Breast (tissue), 4 donors: ENCODE measurements around a stretch of chr21.

DNA sequence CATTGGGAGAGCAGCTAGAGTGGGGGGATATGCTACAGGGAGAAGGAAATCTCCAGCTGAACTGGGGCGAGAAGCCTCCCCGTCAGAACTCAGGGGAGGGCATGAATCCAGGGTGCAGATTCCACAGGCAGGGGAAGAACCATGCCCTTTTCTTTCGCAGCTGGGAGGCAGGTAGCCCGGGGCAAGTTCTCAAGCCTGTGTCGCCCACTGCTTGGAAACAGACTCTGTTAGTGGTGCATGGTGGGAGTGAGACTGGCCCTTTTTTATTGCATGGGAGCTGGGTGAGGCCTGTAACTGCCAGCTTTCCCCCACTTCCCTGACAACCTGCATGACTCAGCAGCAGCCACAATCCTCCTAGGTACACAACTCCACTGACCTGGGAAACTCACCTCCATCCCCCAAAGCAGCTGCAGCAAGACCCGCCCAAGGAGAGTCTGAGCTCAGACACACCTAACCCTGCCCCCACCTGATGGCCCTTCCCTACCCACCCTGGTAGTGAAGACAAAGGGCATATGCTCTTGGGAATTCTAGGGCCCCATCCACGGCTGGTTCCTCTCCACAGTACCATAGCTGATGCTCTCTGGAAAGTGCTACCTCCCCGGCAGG, 25.8 kb downstream of the PIGP start:
- PRO-cap, 3 experiments = no peak in any of the 3 experiments
- RRBS = no CpG with 5 or more reads among the region's 8 CpGs

DNA sequence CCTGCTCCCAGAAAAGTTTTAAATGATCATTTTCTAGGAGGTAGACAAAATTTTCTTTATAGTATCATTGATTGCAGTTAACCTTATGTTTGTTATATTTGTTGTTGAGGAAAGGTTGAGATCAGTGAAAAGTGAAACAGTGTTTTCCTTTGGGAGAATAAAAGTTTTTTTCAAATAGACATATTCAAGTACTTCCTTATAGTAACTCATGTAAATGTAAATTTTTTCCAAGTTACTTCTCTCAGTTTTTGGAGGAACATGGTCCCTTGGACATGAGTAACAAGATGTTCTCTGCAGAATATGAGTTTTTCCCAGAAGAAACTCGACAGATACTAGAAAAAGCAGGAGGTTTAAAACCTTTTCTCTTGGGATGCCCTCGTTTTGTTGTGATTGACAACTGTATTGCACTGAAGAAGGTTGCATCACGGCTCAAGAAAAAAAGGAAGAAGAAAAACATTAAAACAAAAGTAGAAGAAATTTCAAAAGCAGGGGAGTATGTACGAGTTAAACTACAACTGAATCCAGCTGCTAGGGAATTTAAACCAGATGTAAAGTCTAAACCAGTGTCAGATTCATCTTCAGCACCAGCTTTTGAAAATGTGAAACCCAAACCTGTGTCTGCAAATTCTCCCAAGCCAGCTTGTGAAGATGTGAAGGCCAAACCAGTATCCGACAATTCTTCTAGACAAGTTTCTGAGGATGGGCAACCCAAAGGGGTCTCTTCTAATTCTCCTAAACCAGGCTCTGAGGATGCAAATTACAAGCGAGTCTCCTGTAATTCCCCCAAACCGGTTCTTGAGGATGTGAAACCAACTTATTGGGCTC, 92.5 kb downstream of the TTC3 start:
- PRO-cap, 3 experiments = no peak in any of the 3 experiments
- RRBS = no CpG with 5 or more reads among the region's 7 CpGs

DNA sequence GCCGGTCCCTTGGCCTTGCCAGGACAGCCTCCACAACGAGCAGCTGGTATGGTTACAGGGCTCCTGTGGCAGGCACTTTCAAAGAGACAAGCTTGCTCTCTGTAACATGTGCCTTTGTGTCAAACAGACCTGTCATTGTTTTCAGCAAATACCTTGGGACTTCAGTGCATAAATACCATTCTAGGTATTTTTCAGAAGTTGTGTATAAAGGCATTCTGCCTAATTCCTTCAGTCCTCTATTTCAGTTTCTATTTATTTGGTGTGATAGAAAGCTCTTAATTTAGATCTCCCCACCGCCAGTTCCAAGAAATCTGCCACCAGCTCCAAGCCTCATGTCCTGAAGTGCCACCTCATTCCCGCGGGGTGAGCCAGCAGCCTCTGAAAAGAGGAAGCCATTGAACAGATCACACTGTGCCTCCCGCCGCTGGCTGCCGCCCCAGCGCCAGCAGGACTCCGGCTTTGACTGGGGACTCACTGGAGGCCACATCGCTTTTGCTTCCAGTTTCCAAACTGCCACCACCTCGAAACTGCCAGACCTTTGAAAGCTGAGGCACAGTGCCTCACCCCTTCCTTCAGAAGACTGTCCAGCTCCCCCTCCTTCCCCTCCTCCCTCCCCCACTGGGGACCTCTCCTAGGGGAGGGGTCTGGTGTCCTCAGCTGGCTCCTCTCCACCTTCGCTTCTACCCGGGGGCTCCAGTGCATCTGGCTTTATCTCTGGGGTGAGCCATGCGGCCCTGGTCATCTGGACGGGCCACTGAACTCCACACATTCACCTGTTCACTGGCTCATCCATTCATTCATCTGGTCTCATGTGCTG, 59.1 kb downstream of the VPS26C start:
- PRO-cap, 3 experiments = peak in 2 of 3 experiments; most common plus-strand start position 381 of the sequence (in 2); most common minus-strand start position 358 of the sequence (in 1)
- RRBS = no CpG with 5 or more reads among the region's 16 CpGs

DNA sequence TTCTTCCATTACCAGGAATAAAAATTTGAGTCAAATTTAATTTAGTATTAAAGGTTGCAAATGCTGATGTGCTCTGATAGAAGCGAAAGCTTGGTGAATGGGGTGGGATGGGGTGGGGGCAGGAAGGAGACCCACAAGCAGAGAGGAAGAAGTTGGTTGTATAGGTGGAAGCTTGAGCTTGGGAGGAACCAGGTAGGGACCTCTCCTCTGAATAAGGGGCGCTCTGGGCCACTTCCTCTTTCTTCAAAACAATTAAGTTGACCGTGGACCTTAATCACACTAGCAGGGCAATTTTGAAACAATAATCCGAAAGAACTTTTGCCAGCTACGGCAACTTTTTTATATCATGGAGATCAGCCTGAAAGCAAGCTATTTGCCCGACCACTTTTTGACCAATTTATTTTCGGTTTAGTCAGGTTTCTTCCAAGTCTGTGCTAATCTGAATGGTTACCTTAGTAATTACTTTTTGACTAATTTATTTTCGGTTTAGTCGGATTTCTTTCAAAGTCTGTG, 1.8 kb upstream of the DYRK1A start:
- PRO-cap, 3 experiments = no peak in any of the 3 experiments
- RRBS = no CpG with 5 or more reads among the region's 9 CpGs

DNA sequence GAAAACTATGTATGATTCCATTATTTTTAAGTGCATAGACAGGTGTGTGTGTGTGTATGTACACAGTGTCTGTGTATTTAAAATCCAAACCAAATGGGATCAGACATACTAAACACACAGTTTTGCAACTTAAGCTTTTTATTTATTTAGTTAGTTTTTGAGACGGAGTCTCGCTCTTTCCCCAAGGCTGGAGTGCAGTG, 10.3 kb downstream of the DYRK1A start:
- PRO-cap, 3 experiments = no peak in any of the 3 experiments
- RRBS = no CpG with 5 or more reads among the region's 2 CpGs

DNA sequence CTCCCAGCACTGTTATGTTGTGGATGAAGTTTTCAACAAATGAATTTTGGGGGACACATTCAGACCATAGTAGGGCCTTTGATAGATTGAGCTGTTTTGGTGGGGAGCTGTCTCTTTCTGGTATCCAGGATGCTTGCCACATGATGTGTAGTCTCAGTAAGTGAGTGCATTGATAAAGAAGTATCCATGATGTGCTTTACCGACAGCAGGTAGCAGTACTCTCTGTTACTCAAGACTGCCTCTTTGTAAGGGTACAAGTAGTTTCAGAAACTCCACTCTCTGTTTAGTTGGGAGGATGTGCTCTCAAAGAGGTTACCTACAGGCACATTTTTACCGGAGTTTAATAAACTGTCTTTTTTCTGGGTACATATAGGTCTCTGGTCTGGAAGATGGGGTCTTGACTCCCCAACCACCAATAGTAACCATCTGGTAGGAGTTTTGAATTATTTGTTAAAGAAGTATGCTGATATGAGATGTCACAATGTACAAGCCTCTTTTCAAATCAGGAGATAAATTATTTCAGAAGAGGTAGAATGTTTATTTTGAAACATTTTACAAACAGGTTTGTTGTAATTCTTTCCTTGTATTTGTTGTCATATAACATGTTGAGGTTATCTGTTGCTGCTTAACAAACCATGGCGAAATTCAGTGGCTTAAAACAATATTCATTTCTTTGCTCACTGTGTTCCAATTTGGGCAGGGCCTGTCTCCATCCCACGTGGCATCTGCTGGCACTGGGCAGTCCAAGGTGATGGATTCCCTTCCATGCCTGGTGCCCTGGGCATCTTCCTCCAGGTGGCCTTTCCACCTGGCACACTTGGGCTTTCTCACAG, 26.7 kb downstream of the DYRK1A start:
- PRO-cap, 3 experiments = no peak in any of the 3 experiments
- RRBS = no CpG with 5 or more reads among the region's 4 CpGs

DNA sequence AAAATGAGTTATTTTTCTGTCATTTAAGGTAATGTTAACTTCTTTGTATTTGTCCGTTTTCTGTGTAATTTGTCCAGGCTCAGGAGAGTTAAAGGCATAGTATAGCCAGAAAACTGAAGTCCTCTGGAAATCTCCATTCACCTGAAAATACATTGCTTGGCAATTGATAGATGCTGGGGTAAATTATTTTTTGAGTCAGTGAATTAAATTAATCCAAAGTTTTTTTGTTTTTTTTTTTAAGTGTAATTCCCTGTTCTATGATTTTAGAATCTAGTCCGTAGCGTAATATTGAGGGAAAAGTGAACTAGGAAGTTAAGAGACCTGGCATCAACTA, 29.7 kb downstream of the DYRK1A start:
- PRO-cap, 3 experiments = no peak in any of the 3 experiments
- RRBS = no CpG with 5 or more reads among the region's 3 CpGs

- PRO-cap, 3 experiments = no peak in any of the 3 experiments
- RRBS = no CpG with 5 or more reads among the region's 3 CpGs
Observed at GRCh38 chr21:37425191-37426355, 59.0 kb downstream of the DYRK1A start.

DNA sequence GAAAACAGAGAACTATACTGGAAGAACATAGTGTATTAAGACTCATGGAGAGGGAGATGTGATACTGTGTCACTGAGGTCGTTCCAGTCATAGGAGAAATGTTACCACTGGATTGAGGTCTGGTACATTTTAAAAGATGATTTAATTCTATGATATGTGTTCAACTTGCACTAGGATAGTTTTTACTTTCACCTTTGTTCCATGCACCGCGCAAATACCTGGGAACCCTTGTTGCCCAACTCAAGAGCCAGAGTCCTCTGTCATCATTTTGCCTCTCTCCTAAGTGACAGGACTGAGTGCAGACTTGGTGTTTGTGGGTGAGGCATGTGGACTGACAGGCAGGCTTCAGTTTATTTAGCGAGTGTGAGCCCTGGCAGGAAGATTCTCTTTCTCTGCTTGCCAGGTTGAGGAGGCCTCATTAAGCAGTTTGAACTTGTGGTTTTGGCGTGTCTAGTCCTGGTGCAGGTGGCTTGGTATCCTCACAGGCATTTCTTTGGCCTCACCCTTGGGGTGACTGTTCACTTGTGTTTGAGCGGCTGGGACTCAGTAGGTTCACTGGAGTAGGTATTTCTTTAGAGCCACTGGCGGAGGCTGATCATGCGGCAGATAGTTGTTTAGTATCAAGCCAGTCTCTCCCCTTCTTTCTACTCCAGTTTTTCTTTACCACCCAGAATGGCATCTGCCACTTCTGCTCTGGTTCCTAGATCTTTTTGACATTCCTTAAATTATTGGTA, 63.9 kb downstream of the DYRK1A start:
- PRO-cap, 3 experiments = no peak in any of the 3 experiments
- RRBS = no CpG with 5 or more reads among the region's 8 CpGs

GRCh38 chr21:37450258-37450962, 83.8 kb downstream of the DYRK1A start:
- PRO-cap, 3 experiments = no peak in any of the 3 experiments
- RRBS = no CpG with 5 or more reads among the region's 6 CpGs

DNA sequence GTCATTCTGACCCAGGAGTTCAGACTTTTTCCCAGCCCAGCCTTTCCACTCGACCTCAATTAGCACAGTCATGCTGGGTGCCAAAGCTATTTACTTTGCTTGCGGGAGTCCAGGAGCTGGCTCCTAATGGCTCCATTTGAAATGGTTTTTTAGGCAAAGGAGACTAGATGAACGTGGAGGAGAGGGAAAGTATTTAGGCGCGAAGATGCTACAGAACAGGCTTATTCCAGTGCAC, 198.3 kb downstream of the DYRK1A start:
- PRO-cap, 3 experiments = no peak in any of the 3 experiments
- RRBS = no CpG with 5 or more reads among the region's 5 CpGs

DNA sequence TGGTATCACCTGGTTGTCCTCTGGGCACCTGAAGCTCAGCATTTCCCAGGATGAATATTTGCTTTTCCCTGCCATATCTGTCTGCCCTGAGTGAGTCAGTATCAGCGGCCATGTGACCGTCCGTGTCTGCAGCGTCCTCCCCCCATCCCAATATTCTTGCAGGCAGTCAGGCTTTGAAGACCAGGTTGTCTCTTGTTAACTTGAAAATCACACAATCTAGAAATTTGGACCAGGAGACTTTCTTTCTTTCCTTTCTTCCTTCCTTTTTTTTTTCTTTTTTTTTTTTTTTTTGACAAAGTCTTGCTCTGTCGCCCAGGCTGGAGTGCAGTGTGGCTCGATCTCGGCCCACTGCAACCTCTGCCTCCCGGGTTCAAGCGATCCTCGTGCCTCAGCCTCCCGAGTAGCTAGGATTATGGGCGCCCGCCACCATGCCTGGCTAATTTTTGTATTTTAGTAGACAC, 198.7 kb downstream of the DYRK1A start:
- PRO-cap, 3 experiments = no peak in any of the 3 experiments
- RRBS = no CpG with 5 or more reads among the region's 13 CpGs

DNA sequence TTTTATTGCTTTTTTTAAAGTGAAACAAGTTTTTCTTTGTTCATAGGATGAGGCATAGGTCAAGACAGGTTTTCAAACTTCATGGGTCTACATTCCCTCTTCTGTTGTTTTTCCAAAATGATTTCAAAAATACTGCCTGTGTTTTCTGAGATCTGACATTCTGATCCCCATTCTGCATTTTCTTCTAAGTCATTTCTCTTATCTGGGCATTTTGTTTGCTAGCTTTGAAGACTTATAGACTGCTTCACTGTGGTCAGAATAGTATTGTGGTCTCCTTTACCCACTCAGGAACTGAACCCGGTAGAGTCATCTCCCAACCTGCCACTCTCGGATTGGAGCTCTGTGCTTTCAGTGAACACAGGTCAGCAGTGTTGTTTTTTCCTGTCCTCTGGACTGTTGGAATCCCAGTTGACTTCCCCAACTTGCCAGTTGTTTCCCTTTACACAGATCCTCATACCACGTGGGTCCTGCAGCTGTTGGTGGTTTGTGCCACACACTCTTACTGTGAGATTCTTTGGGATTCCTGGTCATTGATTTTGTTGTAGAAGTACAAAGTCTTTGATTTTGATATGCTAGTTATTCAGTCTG, 214.0 kb downstream of the DYRK1A start:
- PRO-cap, 3 experiments = no peak in any of the 3 experiments
- RRBS = no CpG with 5 or more reads among the region's 3 CpGs

GRCh38 chr21:38170306-38170698, 86.5 kb upstream of the KCNJ15 start:
- PRO-cap, 3 experiments = no peak in any of the 3 experiments
- RRBS = no CpG with 5 or more reads among the region's 3 CpGs

DNA sequence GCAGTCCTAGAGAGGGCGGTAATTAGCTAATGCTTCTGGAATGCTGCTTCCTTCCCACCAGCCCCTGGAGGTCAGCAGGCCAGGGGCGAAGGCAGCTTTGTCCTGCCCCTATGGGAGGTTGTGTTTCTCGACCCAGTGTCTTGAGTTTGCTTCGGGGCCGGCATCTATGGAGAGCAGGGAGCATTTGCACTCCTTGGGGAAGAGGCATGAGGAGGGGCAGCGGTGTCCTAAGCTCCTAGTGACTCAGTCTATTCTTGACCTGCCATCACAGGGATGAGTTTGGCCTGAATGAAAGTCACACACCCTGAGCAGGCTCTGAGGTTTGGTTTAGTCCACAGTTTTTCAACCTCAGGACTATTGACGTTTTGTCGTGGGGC, 85.0 kb upstream of the KCNJ15 start:
- PRO-cap, 3 experiments = no peak in any of the 3 experiments
- RRBS = no CpG with 5 or more reads among the region's 8 CpGs

- PRO-cap, 3 experiments = no peak in any of the 3 experiments
- RRBS = no CpG with 5 or more reads among the region's 4 CpGs
Observed at GRCh38 chr21:38291999-38292198, 35.1 kb downstream of the KCNJ15 start.

DNA sequence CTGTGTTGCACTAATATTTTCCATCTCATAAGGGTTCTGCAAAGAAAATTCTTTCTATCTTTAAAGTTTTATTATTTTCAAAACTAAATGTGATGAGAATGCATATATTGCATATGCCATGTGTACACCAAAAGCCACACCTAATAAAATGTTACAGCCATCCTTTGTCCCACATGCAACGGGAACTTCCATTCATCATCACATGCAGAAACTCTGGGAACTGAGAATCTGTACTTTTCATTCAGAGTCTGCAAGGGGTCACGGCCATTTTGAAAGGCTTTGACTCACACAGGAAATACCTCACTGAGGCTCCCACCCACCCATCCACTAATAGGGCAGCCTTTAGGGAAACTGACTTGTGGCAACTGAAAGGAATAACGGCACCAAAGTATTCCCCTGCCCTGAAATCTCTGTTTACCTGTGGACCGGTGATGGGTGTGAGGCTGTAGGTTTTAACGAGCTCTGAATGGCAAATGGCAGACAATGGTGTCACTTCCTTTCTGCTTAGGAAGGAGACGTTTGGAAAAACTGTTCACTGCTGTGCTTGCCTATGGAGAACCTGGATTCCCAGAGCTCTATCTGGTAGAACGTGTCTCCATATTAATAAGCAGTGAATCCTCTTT, 37.8 kb downstream of the ERG start:
- PRO-cap, 3 experiments = no peak in any of the 3 experiments
- RRBS = no CpG with 5 or more reads among the region's 7 CpGs

GRCh38 chr21:38488958-38489150, 9.4 kb downstream of the ERG start:
- PRO-cap, 3 experiments = no peak in any of the 3 experiments
- RRBS = no CpG with 5 or more reads among the region's 5 CpGs

GRCh38 chr21:38661242-38661594, 144.5 kb upstream of the ETS2 start:
- PRO-cap, 3 experiments = peak in 2 of 3 experiments; most common plus-strand start chr21:38661361 (in 1); most common minus-strand start chr21:38661367 (in 2)
- RRBS = 0% methylated on average over 2 of the region's 37 CpGs

GRCh38 chr21:38814561-38815181, 8.9 kb downstream of the ETS2 start:
- PRO-cap, 3 experiments = no peak in any of the 3 experiments
- RRBS = no CpG with 5 or more reads among the region's 11 CpGs